SK-MEL-5 (cell line): ENCODE data around the genes HES1 and CPN2.

DNA sequence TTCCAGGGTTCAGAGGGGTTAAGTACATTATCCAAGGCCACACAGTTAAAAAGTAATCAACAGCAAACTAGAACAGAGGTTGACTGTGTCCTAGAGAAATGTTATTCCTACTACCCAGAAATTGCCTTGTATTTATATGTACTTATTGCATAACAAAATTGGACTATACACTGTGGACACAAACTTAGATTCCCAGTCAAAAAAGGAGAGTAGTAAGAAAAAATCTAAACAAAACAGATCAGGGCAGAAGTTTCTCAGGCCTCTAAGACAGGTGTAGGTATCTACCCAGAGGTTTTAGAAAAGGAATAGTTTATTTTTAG is 34.5 kb downstream of the IL1RAP start:
RAMPAGE:
- cytosol, long total RNA, result no peak
- long total RNA, result no peak
- nucleus, long total RNA, result no peak

DNA sequence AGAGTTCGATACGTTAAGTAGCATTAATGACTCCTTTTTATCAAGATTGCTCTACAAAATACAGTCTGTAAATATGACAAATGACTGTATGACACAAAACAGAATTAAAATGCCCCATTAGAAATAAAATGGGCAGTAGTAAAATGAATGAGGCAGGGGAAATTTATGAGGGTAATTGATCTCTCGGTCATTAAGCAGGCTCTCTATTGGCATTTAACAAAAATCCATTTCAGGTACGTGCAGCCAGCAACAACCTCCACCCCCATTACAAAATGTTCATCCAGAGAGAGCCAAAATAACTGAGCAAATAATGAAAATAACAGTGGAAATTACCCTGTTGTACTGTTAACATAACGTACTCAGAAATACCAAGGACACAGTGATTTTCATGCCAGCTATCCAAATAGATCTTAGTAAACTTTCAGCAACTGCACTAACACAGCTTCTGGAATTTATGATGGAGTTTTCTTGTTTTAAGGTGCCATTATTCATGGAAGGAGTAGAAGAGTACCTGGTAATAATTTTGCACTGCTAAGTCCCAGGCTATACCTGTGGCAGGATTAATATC is 127.7 kb downstream of the IL1RAP start:
RAMPAGE:
- cytosol, long total RNA, result no peak
- long total RNA, result no peak
- nucleus, long total RNA, result no peak

RAMPAGE:
- cytosol, long total RNA, result no peak
- long total RNA, result no peak
- nucleus, long total RNA, result no peak
Measured at GRCh38 chr3:190728733-190729179, 133.7 kb downstream of the GMNC start.

GRCh38 chr3:190807503-190808335 is 54.8 kb downstream of the GMNC start:
RAMPAGE:
- cytosol, long total RNA, result no peak
- long total RNA, result no peak
- nucleus, long total RNA, result no peak

DNA sequence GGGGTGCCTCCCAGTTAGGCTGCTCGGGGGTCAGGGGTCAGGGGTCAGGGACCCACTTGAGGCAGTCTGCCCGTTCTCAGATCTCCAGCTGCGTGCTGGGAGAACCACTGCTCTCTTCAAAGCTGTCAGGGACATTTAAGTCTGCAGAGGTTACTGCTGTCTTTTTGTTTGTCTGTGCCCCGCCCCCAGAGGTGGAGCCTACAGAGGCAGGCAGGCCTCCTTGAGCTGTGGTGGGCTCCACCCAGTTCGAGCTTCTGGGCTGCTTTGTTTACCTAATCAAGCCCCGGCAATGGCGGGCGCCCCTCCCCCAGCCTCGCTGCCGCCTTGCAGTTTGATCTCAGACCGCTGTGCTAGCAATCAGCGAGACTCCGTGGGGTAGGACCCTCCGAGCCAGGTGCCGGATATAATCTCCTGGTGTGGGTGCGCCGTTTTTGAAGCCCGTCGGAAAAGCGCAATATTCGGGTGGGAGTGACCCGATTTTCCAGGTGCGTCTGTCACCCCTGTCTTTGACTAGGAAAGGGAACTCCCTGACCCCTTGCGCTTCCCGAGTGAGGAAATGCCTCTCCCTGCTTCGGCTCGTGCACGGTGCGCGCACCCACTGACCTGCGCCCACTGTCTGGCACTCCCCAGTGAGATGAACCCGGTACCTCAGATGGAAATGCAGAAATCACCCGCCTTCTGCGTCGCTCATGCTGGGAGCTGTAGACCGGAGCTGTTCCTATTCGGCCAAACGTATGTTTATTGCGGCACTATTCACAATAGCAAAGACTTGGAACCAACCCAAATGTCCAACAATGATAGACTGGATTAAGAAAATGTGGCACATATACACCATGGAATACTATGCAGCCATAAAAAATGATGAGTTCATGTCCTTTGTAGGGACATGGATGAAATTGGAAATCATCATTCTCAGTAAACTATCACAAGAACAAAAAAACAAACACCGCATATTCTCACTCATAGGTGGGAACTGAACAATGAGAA is 102.6 kb upstream of the GMNC start:
RAMPAGE:
- cytosol, long total RNA, result no peak
- long total RNA, result no peak
- nucleus, long total RNA, result no peak

DNA sequence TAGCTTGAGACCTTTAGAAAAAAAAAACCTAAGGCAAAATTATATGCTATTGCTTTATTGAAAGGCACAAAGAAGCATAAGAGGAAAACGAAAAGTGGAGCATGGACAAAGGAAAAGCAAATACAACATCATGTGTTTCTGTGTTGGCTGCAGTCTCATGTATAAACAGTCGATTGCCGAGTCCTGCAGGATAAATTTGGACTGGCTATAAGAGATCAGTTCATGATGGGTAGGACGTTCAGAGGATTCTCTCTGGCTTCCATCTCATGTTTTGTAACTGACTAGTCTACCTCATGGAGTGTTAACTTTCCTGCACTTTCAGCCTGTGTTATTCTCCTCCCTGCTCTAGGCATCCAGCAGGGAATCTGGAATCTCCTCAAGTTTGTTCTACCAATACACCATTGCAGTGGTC is 21.8 kb upstream of the CCDC50 start:
RAMPAGE:
- cytosol, long total RNA, result no peak
- long total RNA, result no peak
- nucleus, long total RNA, result no peak

DNA sequence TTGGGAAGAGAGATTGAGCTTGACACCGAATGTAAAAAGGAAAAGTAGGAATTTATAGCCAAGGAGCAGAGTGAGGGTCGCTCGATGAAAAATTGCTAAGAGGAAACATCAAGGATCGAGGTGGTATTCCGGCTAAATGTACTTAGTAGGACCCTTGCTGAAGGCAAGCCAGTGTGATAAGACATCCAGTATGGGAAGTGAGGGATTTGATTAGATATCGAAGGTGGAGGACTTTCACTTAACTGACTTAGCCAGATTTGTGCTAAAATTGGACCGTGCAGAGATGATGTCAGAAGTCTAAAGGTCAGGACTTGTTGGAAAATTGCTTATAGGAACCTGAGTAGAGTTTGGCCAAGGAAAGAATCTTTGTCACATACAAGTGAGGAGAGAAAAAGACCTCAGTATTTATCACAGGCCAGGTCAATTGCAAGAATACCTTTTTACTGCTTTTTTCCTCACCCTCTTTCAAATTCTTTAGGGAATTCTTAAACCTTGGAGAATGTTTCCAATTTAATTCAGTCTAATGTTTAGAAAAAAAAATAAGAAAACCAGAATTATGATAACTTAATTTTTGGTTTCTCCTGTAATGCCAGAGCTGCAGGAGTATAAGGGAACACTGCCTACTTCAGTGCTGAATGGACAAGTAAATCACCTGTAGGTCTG is 30.8 kb upstream of the PYDC2 start:
RAMPAGE:
- cytosol, long total RNA, result no peak
- long total RNA, result no peak
- nucleus, long total RNA, result no peak

RAMPAGE:
- cytosol, long total RNA, result no peak
- long total RNA, result no peak
- nucleus, long total RNA, result no peak
Measured at GRCh38 chr3:191926945-191927704, 466.2 kb downstream of the PYDC2 start.

DNA sequence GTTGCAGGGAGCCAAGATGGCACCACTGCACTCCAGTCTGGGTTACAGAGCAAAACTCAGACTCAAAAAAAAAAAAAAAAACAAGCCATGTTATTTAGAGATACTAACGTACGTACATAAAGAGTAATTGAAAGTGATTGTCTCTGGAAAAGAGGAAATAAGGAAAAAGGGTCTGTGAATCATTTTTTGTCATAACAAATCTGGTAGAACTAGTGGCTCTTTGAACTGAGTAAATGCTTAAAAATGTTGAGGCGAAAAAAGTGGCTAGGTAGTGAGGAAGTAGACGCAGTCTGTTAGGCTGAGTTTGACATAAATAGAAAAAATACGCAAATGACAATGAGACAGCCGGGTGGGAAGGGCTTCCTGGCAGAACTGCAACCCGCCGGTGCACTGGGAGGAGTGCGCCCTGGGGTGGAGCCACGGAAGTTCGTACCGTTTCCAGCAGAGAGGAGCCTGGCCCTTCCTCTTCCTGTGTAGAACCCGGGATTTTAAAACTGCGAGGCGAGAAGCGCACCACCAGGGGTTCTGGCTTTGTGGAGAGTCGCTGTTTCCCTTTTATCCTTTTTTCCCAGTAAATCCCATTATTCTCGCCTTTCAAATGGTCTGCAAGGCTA is 602.5 kb downstream of the PYDC2 start:
RAMPAGE:
- cytosol, long total RNA, result no peak
- long total RNA, result no peak
- nucleus, long total RNA, result no peak

DNA sequence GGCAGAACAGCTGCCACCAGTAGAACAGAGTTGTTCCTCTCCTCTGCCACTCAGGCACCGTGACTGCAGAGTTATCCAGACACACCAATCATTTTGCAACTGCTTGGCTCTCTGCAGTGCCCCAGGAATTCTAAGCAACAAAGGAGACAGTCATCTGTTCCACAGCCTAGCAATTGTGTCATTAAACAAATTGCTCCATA is 281.6 kb downstream of the FGF12 start:
RAMPAGE:
- cytosol, long total RNA, result no peak
- long total RNA, result no peak
- nucleus, long total RNA, result no peak

DNA sequence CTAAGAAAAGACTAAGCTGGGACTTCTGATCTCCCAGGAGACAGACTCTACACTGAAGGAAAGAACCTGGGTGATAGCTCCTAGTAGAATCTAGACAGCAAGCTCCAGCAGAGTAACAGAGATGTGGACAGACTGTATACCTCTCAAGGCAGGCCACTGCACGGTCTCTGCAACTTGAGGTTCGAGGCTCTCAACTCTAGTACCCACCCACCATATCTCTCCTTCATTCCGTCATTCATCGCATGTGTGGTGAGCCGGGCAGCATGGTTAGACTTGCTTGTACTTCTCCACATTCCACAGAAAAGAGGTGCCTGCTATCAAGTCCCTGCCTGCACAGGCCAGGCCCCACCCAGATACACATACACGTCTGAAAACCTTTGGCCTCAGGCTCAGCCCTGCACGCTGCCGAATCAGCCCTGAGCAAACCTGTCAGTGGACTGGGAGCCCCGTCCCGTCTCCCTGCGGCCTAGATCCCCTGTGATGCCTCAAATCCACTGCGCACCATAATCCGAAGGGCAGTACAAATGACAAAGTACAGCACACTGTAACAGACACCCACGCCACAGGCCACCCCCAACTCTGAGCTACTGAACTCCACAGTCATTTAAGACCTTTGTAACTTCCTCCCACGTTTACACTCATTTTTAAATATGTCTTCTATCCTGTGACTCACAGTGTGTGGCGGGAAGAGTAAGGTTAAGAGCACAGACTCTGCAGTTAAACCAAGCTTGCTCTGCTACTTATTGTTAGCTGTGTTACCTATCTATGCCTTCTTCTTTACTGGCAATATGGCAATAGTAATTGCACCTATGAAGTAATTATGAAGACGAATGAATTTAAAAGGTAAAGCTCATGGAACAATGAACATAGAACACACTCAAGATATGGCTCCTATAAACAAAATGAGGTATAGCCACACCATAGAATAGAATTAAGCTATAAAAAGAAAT is 67.1 kb downstream of the MB21D2 start:
RAMPAGE:
- cytosol, long total RNA, result no peak
- long total RNA, result no peak
- nucleus, long total RNA, result no peak

RAMPAGE:
- cytosol, long total RNA, result no peak
- long total RNA, result no peak
- nucleus, long total RNA, result no peak
Measured at GRCh38 chr3:192879680-192880203, 37.9 kb downstream of the MB21D2 start.

RAMPAGE:
- cytosol, long total RNA, result no peak
- long total RNA, result no peak
- nucleus, long total RNA, result no peak
Measured at GRCh38 chr3:193411516-193412019, 33.0 kb upstream of the ATP13A5 start.

RAMPAGE:
- cytosol, long total RNA, result no peak
- long total RNA, result no peak
- nucleus, long total RNA, result no peak
Measured at GRCh38 chr3:193593802-193594208, 797 bp downstream of the OPA1 start.

GRCh38 chr3:193847264-193848003 is 254.4 kb downstream of the OPA1 start:
RAMPAGE:
- cytosol, long total RNA, result no peak
- long total RNA, result no peak
- nucleus, long total RNA, result no peak

DNA sequence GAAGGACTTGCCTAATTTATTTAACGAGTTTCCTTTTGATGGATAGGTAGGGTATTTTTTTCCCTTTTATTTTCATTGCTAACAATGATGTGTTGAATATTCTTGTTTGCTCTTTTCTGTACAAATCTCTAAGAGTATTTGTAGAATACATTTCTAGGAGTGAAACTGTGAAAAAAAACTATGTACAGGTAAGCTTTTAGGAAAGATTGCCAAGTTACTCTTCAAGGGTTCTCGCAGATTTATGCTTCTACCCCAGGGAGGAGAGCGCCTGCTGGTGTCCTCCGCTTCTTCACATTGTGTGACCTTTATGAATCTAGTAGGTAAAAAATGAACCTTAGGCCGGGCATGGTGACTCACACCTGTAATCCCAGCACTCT is 257.6 kb upstream of the HES1 start:
RAMPAGE:
- cytosol, long total RNA, result no peak
- long total RNA, result no peak
- nucleus, long total RNA, result no peak

GRCh38 chr3:193895180-193895483 is 240.8 kb upstream of the HES1 start:
RAMPAGE:
- cytosol, long total RNA, result no peak
- long total RNA, result no peak
- nucleus, long total RNA, result no peak

DNA sequence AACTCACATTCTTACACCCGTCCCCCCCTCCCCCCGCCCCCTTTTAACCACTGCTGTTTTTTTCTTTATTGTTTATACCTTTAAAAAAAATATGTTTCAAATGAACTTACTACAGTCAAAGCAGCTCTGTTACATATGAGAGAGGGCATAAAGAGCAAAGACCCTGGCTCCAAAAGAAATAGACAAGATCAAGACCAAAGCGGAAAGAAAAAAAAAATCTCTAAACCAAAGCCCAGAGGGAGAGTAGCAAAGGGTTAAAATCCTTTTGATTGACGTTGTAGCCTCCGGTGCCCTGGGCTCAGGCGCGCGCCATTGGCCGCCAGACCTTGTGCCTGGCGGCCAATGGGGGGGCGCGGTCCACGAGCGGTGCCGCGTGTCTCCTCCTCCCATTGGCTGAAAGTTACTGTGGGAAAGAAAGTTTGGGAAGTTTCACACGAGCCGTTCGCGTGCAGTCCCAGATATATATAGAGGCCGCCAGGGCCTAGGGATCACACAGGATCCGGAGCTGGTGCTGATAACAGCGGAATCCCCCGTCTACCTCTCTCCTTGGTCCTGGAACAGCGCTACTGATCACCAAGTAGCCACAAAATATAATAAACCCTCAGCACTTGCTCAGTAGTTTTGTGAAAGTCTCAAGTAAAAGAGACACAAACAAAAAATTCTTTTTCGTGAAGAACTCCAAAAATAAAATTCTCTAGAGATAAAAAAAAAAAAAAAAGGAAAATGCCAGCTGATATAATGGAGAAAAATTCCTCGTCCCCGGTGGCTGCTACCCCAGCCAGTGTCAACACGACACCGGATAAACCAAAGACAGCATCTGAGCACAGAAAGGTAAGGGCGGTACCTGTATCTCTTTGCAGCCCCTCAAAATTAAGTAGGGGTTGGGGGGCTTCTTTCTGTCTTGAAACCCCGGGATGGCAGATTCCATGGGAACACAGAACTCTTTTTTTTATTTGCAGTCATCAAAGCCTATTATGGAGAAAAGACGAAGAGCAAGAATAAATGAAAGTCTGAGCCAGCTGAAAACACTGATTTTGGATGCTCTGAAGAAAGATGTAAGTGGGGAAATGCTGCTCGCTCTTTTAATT is at the start of gene HES1:
Gene HES1 (plus strand): TSS at position 491 of the 1,088 bp plus-strand sequence.
RAMPAGE:
- cytosol, long total RNA, result start-site peak on the plus strand centred at position 490 of the sequence, 12 bp wide, 860 and 2,240 reads in 2 replicates
- long total RNA, result no peak
- nucleus, long total RNA, result start-site peak on the plus strand centred at position 532 of the sequence, 97 bp wide, 3,087 and 1,586 reads in 2 replicates

RAMPAGE:
- cytosol, long total RNA, result no peak
- long total RNA, result no peak
- nucleus, long total RNA, result no peak
Measured at GRCh38 chr3:194321658-194321942, 29.5 kb downstream of the CPN2 start.

GRCh38 chr3:194351026-194351896 is at the start of gene CPN2:
Gene CPN2 (minus strand): TSS chr3:194351328.
RAMPAGE:
- cytosol, long total RNA, result no peak
- long total RNA, result no peak
- nucleus, long total RNA, result no peak